Mucosa of descending colon (tissue), 1 donor: ENCODE measurements around a stretch of chr13.

GRCh38 chr13:109938532-109939127 lies 152.2 kb upstream of the IRS2 start:
- PRO-cap, result no peak

- PRO-cap, result no peak
These were observed 244.5 kb downstream of the COL4A1 start for GRCh38 chr13:110062327-110063072.

DNA sequence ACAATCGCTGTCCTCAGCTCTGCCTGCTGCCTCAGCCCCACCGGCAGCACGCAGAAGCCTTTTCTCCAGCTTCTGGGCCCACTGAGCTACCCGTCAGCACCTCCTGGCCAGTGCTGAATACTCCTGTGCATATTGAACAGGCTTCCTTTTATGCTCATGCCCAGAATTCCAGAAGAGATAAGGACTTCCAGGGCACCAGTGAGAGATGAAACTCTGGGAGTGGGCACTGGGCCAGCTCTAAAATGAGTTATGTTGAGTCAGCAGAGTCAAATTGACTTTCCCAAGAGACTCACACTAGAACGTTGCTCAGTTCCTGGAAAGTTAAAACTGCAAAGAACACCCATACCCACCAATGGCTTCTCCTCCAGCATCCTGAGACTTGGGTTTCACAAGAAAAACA lies 119.2 kb downstream of the COL4A1 start:
- PRO-cap, result no peak

DNA sequence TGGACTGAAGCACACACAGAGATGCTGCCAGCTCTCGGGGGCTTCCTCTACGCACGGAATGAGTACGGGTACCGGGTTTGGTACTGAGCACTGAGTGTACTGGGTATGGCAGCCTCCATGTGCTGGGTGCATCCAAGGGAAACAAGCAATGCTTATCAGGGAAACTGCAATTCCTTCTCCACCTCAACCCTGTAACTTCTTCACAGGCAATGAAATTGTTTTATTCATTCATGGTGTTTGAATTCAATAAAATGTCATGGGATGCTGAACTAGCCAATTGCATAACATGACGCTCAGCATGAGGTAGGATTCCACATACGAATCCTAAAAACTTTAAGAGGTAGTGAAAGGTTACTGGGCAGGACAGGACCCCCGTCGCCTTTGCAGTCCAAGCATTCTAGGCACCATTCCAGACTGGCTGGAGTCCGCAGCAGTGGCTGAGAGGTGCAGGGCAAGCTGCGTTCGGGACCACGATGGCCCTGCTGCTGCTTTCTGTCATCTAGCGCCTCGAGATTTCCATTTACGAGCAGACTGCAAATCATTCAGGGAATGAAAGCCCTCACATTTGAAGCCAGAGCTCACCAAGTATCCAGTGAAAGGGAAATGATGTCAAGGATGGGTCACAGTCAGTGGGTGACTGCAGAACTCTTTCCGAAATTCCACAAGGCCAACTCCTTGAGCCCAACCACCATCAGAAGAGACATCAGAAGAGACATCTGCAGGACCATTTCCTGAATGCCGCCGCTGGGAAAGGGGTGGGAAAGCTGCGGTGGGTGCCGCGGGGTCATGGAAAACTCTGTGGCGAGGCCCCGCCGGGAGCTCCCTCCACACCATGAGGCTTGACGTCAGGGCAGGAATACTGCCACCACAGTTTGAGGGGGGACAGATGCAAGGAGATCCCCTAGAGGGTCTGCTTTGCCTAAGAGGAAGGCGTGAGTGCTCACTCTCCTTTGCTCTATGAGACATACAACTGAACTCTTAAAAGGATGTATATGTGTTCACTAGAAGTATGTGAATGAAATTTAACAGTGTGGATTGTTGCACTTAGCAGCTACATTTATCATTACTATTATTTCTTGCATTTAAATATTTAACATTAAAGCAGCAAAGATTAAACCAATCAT lies 88.3 kb downstream of the COL4A1 start:
- PRO-cap, result no peak

DNA sequence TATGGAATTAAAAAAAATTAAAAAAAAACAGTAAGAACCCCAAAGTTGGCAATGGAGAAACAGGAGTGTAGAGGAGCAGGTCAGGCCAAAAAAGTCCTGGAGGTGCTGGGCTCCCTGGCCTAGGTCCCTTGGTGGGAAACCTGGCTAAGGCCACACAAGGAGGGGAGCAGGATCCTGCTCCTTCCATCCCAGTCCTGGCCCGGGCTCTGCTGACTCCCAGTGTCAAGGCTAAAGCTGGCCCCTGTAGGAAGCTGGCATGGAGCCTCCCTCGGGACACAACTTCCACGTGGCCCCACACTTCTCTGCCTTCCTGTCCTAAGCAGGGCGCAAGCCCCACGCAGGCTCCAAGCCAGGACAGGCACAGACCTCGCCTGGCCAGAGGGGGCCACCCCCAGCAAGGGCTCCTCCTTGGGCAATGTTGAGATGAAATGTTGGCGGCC lies 66.7 kb downstream of the COL4A1 start:
- PRO-cap, result no peak

GRCh38 chr13:110244087-110244696 lies 62.8 kb downstream of the COL4A1 start:
- PRO-cap, result no peak

DNA sequence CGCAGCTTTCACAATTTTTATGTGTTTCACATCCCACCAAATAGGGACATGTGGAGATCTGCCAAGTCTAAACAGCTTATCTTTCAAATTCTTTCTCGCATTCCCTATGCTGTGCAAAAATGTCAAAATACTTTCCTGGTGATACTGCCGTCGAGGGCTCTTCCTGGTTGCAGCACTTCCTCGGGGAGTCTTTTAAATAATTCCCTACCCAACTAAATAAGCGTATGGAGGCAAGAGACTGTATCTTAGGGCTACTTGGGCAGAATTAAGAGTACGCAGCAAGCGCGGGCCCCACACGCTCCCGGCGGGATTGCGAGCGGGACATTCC lies 59.0 kb downstream of the COL4A1 start:
- PRO-cap, result no peak

DNA sequence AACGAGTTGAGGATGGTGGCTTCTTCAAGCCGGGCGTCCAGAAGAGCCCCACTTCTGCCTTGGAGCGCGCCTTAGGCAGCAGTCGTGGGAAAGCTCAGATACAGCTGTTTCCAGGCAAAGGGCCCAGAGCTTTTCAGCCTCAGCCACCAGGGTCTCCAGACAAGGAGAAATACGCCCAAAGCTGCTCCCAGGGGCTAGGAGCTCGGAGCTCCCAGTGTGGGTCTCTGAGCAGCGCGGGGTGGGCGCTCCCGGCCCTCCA lies 715 bp downstream of the COL4A1 start:
- PRO-cap, result no peak

- PRO-cap, result no peak
These were observed 7.8 kb downstream of the COL4A2 start for GRCh38 chr13:110314921-110315223.

DNA sequence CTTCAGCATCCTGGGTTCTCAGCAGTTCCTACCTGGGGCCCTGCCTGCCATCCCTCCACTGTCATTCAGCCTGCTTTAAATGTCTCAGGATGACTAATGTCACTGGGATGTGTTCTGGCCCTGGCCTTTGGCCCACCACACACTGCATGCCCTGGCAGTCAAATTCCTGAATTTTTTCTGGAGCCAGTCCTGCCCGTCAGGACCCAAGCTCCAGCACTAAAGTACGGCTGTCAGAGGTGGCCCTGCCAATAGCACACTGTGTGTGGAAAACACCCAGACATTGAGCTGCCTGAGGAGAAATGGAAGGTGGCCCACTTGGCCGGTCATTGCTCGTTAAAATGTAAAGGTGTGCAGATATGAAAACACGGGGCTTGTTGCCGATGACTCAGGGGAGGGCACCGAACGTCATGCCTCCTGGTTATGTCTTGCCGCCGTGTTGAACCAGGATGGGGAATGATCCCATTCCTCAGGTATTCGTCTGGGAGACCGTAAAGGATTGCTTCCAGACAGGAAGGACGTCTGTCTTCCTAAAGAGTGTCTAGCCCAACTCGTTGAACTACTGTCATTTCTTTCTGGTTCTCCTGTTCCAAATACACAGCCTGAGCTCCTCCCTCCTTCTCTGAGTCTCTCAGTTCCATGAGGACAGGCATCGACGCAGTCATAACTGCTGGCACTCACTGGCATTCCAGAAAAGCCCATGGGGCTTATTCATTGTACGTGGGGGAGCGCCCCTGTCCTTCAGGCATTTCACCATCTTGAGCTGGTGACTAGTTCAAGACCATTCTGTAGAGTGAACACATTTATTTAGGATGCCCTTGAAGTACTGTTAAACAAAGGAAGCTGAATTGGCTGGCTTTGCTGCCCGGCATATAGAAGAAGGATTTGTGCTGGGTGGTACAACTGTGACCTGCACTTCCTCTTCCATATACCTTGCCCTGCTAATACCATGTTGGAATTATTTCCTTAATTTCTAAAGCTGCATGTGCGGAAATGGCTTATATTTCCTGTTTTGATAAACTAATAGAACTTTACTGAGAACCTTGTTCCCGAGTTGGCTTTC lies 40.8 kb downstream of the COL4A2 start:
- PRO-cap, result no peak

GRCh38 chr13:110377882-110378594 lies 71.0 kb downstream of the COL4A2 start:
- PRO-cap, result no peak

DNA sequence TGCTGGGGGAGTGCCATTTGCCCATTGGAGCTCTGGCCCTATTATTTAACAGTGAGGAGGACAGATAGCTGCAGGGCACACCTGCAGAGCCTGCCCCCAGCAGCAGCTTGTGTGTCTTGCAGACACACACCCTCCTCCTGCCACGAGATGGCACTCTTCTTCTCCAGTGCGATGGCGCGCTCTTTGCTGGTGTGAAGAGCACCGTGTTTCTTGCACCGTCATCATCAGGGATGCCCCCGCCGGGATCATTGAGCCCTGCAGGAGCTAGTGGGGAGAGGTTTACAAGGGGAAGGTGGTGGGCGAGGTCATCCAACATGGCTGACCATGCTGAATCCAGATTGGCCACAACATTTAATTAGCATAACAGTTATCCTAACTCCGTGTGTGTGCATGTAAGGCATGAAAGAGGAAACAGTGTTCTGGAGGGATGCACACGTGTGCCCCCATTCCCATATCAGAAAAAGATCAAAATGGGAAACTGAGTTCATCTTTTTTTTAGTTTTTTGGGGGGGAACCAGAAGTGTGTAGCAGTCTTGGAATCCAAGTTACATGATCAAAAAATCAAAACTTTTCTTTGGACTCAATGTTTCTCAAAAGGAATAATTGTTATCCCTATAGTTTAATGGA lies 105.5 kb downstream of the RAB20 start:
- PRO-cap, result no peak

- PRO-cap, result no peak
These were observed 93.6 kb downstream of the RAB20 start for GRCh38 chr13:110467980-110468316.

DNA sequence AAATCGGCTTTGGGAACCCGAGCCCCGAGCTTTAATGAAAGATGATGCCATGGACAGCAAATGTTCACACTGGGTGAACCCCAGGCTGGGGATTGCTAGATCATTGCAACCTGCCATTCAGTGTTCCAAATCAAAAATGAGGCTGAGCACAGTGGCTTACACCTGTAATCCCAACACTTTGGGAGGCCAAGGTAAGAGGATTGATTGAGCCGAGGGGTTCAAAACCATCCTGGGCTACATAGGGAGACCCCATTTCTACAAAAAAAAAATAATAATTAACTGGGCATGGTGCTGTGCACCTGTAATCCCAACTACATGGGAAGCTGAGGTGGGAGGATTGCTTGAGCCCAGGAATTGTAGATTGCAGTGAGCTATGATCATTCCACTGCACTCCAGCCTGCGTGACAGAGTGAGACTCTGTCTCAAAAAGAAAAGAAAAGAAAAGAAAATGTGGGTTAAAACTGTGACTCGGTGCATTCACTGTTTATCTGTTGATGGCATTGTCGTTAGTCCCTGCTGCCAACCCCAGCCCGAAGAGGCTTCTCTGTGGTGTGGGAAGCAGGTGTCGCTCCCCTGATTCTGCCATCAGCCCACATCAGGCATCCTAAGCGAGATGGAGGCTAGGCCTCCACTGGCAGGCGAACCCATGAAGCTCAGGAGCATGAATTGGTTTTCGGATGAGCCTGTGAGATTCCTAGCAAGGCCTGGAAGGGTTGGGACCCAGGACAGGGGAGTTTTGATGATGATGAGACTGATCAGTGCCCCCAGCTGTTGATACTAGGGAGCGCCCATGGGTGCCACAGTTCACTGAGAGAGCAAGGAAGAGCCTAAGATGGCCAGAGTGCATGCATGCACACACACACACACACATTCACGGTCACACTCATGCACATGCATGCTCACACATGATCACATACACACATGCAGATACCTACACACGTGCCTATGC lies 87.5 kb downstream of the RAB20 start:
- PRO-cap, result no peak

- PRO-cap, result no peak
These were observed 16.8 kb downstream of the RAB20 start for GRCh38 chr13:110544611-110545271.

- PRO-cap, result no peak
These were observed 7.2 kb downstream of the RAB20 start for GRCh38 chr13:110554150-110554844.

DNA sequence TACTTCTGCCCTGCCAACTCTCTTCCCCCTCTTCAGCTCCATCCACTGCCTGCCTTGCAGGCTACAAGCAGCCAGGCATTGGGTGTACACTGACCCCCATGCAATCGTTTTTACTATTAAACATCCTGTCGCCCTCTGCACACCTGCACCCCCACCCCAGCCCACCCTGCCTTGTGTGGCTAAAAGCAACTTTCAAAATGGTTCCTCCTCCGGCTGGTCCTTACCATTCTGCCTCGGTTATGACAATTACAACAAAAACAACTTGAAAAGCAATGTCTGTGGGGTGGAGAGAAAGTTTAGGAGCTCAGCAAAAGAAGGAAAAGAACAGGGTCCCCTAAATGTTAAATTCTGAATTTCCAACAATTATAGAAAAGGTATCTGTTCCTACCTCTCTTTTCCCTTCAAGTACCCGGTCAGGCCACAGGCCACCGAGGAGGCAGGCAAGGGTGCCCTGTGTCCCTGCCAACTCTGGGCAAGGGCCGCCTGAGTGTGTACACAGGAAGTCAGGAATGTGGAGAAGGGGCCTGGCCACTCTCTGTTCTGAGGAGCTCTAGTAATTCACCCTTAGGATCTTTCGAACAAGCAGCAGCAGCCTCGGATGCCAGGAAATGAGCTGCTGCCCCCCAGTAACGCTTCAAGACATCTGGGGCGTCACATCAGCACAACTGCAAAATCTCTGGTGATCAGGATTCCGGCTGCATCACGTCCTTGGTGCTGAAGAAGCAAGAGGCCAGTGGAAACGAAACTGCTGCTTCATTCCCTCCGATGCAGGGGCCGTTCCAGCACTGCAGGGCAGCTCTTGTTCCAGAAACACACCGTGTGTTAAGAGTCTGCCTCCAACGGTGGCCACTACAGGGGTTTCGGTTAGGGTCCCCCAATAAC lies 2.2 kb downstream of the RAB20 start:
- PRO-cap, result bidirectional peak, plus-strand start at position 567 of the sequence, minus-strand start at position 470 of the sequence; bidirectional peak, plus-strand start at position 756 of the sequence, minus-strand start at position 610 of the sequence

- PRO-cap, result bidirectional peak, plus-strand start at chr13:110560160, minus-strand start at chr13:110560136
These were observed 1.4 kb downstream of the RAB20 start for GRCh38 chr13:110560009-110560543.

GRCh38 chr13:110627236-110628174 lies 12.2 kb downstream of the NAXD start:
- PRO-cap, result no peak

DNA sequence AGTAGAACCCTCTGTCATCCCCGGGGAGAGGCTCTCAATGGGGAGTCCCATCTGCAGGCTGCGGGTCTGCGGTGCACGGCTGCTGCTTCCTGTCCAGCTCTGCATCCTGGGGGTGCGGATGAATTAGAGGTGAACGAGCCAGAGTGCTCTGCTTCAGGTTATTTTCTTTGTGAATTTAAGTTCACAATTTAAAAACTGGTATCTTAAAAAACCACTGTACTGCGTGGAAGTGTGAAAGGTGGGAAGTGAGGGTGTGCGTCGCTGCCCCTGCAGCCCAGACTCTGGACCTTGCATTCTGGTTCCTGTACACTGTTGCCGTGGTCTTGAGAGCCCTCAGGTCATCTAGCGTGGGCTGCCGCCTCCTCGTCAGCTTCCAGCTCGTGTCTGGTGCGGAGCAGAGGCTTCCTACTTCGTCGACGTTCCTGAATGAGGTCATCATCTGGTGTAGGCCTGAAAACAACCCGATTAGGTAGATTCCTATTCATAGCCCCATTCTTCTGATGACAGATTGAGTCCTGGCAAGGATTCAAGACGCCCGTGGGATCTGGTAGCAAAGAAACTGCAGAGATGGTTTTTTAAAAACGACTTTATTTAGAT lies 13.5 kb downstream of the NAXD start:
- PRO-cap, result no peak